Left colon (tissue), 1 donor: ENCODE results near the genes RGS21, B3GALT2 and CFHR2.

DNA sequence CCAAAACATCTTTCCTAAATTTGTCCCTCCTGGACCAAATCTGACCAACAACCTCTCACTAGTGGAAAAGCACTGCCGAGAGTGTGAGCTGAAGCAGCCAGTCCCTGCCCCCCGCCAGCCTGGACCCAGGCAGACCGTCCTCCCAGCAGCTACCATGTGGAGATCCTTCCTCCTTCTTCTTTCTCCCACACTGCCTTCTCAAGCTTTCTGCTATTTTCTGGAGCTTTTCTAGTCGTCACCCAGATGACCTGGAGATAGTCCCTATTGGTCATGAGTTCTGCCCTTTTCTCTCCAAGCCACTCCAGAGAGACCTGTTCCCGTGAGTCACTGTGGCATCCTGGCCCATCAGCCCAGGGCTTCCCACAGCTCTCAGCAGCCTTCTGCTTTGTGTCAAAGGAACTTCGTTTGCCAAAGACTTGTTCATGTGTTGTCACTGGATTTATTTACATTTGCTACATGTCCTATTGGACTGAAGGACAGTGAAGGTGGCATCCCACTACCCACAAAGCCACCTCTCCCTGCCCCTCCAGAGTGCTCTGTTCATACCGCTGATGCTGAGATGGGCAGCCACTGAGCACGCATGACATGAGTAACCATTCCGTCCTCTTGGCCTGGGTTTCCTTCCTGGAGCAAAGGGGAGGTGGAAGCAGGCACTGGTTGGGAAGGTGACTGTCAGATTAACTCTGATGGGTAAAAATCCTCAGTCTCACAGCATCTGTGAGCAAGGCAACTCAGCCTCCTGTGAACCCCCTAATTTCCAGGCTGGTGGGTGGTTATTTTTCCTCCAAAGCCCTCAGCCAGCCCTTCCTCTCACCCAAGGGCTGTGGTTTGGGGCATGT, 119.2 kb downstream of the EDEM3 start:
- PRO-cap = no peak

GRCh38 chr1:184972327-184973302, 1.7 kb downstream of the NIBAN1 start:
- PRO-cap = no peak

GRCh38 chr1:185046225-185046689, 899 bp downstream of the RNF2 start:
- PRO-cap = no peak

- PRO-cap = unidirectional peak, plus-strand start at chr1:185374090
These were observed 56.6 kb upstream of the IVNS1ABP start for GRCh38 chr1:185373582-185374178.

DNA sequence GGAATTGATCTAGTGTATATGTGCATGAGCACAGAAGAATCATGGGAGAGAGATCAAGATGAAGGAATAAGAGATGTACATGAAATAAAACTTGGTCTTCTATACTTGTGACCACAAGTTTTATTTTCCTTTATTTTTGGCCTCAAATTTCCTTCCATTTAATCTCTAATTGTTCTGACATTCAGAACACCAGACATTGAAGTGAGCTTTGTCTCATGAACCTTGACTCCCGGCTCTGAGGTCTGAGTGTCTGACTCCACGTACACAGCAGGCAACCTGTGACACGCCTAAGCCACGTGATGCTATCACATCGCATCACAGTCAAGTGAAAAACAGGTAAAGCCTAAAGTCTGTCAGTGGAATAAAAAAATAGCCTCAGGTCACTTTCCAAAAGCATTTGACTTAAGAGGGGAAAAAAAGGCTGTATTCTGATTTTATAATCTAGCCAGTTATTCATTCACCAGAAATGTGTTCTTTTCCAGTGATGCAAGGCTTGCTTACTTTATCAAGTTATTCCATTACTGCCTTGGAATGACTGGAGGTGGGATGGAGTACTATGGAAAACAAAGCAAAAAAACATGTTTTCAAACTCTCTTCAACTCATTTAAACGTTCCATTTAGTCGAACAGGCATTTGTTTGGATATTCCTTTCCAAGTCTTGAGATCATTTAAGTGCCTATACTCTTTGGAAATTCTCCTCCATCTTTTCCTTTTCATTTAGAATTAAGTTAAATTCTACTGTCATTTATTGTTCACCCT, 163.2 kb upstream of the HMCN1 start:
- PRO-cap = unidirectional peak, minus-strand start at position 237 of the sequence

GRCh38 chr1:186344164-186344864, 30.7 kb downstream of the TPR start:
- PRO-cap = no peak

DNA sequence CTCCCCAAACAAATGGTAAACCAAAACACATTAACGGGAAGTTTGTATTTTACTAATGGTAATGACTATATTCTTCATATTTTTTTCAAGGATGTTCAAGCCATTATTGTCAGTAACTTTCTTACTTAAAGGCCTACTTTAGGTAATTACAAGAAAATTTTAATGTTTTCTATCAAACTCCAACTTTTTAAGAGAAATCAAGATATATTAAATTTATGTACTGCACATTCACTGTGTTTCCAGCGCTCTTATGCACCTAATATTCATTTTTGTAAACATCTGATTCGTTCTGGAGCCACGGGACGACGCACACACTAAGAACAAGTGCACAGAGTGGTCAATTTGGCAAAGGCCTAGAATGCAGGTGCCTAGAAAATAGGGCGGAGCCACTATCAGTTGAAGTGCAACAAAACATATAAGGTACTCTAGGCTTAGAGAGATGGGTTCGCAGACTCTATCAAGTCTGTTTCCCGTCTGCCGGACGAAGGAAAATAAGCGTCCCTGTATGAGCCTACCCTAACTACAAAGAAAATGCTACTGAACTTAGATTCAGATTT, 834 bp downstream of the TPR start:
- PRO-cap = no peak

GRCh38 chr1:192316914-192317296, at the start of gene RGS21:
Gene RGS21, plus strand, starts transcription at chr1:192316992.
- PRO-cap = no peak

DNA sequence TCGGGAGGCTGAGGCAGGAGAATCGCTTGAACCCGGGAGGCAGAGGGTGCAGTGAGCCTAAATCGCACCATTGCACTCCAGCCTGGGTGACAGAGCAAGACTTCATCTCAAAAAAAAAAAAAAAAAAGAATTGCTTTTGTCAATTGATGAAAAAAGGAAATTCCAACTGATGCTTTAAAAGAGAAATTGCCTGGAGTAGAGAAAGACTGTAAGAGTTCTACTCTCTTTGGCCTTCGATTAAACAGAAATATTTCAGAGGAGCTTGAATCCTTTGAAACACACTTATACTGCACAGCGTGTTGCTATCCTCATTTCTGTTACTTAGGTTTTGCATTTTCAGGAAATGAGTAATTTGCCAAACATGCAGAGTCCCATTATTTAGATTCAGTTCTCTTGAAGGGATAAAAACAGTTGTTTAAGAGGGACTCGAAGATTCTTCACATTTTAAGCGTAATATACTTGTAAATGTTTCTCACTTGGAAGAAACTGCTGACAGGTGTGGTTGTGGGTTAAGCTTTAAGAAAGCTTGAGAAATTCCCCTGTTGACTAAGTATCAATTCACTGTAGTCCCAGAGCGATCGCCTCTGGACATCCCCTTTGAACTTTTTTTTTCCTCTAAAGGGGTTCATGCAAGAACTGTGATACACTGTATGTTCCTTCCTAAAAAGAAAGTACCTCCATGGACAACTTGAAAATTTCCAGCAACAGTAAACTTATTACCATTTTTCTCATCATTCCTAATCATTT, 30.7 kb upstream of the RGS1 start:
- PRO-cap = no peak

- PRO-cap = no peak
These were observed 69.4 kb upstream of the RGS2 start for GRCh38 chr1:192739383-192739962.

GRCh38 chr1:192806915-192807936, 1.6 kb upstream of the RGS2 start:
- PRO-cap = no peak

- PRO-cap = no peak
These were observed 21.7 kb downstream of the RGS2 start for GRCh38 chr1:192830526-192831017.

- PRO-cap = no peak
These were observed 16.3 kb downstream of the UCHL5 start for GRCh38 chr1:193042701-193043361.

DNA sequence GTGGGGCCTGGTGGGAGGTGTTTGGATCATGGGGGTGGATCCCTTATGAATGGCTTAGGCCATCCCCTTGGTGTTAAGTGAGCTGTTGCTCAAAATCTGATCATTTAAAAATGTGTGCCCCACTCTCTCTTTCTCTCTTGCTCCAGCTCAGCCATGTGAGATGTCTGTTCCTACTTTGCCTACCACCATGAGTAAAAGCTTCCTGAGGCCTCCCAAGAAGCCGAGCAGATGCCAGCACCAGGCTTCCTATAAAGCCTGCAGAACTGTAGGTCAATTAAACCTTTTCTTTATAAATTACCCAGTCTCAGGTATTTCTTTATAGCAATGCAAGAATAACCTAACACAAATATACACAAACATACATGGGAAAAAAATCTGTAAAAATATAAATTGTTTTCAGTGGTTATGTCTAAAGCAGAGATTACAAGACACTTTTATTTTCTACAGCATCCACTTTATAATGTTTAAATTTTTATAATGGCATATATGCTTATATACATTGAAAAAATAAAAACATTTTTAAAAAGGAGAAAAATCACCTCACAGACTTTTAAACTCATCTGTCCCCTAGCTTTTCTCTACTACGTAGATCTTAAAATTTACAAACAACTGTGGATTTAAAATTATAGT, 13.7 kb downstream of the UCHL5 start:
- PRO-cap = no peak

DNA sequence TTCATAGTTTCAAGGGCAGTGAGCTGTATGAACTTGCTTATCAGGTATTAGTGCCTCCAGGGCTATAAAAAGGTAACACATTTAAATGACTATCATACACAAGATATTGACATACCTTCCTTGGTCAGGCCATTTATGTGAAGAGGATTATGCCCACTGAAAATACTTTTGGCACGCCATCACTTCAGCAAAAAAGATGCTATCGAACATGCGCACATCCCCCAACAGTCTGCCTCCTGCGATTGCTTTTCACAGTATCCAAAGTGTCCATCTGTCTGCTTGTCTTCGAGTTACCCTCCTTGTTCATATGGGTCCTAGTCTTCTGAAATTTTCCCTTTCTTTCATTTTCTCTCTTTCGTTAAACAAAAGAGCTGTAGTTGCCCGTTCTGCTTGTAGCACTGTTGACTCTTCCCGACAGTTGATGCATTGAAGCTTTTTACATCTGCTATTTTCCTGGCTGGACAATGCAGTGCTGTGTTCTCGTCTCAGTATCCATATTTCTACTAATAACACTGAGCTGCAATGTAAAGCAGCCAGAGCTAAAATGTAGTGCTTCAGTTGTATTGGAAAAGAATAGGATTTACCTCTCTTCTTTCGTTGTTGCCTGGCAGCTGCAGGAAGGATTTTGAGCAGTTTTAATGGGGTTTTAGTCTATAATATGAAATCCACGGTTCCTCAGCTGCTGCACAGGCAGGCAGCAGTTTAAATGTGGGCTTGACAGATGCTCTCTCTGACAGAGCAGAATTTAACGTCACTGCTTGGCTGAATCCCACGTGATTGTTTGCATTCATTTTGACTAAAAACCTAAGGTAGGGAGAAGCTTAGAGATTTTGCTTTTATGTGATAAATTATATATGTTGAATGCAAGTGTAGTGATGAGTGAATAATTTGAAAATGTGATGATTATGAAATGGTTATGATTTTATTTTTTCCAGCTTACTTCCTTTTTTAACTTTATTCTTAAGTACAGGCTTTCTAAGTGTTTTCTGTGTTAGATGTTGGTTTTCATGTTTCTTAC, at the start of gene B3GALT2:
TSS of gene B3GALT2 (minus strand) at position 710 of the 1,018 bp plus-strand sequence.
- PRO-cap = unidirectional peak, minus-strand start at position 704 of the sequence

DNA sequence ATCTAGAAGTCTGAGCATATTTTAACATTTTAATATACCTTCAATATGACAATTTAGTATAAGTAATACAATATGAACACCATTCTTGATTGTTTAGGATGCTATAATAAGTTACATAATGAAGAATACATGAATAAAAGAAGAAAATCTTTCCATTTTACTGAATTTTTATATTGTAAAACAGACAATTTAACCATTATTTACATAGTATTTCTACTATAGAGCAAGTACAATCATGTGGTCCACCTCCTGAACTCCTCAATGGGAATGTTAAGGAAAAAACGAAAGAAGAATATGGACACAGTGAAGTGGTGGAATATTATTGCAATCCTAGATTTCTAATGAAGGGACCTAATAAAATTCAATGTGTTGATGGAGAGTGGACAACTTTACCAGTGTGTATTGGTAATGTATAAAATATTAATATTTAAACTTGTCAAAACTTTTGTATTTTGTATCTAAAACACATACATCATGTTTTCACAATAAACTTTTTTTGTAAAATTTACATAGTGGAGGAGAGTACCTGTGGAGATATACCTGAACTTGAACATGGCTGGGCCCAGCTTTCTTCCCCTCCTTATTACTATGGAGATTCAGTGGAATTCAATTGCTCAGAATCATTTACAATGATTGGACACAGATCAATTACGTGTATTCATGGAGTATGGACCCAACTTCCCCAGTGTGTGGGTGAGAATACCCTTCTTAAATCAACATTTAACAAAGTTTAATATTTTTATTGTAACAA, 48.2 kb upstream of the CFHR3 start:
- PRO-cap = no peak

GRCh38 chr1:196896380-196896885, 8.6 kb downstream of the CFHR4 start:
- PRO-cap = no peak

- PRO-cap = no peak
These were observed 20.0 kb downstream of the CFHR4 start for GRCh38 chr1:196907878-196908227.

GRCh38 chr1:196943375-196943906, at the start of gene CFHR2:
Gene CFHR2, plus strand, starts transcription at chr1:196943738.
- PRO-cap = no peak

DNA sequence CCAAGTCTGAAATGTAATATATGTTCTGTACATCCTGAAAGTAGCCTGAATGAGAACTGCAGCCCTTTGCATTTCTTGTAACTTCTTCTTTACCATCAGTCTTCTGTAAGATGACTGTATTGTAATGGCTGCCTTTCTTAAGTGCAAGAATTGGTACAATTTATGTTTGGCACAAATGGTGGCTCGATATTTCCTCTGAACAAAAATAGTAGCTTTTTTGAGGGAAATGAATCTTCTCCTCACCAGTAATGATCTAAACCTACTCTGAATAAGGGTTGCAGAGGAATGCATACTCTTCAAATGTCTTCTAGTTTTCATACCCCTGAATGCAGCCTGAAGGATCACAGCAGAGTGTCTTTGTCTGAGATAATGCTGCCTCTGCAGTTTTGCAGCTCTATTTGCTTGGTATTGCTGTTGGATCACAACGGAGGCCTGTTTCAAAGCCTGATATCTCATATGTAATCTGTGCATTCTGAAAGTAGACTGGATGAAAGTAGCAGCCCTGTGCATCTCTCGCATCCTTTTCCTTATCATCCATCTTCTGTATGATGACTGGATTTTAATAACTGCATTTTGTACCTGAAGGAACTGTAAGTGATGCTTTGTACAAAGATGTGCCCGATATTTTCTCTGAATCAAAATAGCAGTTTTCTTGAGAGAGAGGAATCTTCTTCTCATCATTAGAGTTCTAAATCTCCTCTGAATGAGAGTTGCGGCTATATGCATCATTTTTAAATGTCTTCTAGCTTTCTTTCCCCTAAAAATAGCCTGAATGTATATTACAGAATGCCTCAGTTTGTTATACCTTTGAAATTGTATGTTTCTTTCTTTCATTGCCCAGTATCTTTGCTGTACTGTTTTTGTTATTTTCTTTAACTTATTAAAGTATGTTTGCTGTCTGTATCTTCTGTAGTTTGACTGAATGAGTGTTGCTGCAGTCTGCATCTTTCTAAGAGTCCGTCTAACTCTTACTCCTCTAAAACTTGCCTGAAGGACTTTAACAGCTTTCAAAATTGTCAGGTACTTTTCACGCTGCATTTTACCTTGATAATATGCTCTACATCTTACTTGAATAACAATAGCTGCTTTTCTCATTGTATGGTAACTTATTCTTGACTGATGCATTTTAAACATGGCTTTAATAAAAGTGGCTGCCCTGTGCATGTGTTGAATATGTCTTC, 35.1 kb upstream of the F13B start:
- PRO-cap = no peak